Tongue (tissue), 2 donors: ENCODE data around the gene TP53INP2.

DNA sequence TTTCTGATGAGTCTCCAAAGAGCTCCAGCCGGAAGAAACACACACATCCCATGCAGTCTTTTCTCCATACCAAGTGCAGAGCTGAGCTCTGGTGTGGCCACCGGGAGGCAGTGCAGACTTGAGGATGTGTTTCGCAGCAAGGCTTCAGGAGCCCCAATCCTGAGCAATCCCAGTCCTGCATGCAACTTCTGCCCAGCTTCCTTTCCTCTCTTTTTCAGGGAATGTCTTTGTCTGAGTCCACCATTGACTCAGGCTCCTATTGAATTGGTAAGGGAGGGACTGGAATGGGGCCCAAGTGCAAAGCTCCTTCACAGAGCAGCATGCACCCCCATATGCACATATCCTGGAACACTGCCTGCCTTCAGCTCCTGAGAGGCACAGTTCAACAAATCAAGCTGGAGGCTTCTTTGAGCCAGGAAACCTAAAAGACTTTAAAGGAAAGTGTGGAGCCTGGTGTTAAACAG lies 50.5 kb upstream of the ASIP start:
- RAMPAGE, long total RNA = no peak

DNA sequence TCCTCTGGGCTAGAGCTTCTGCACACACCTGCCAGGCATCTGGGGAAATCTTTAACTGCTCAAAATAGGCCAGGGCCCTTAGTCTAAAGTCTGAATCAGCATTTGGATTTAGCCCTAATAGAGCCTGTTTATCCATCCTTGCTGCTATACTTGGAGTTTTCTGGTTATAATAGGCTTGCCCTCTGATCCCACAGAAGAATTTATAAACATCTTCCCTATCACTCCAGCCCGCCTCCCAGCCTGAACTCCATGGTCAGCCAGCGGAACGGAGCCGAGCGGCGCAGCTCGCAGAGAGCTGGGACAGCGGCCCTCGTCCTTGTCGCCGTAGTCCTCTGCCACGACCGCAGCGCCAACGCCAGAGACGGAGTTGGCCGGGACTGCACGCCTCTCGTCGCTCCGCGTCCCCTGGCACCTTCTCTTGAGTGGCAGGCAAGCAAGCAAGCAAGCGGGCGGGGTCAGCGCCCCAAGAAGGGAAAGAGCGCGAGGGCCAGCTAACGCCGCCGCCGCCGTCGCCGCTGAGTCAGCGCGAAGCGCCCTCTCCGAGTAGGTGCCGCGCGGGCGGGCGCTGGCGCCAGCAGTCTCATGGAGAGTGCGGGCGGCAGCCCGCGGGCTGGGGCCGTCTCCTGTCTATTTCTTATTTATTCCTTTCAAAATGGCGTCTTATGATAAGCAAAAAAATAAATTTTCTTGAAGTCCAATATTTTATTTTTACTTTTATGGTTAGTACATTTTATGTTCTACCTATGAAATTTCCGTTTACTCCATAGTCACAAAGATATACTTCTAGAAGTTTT lies 25.3 kb upstream of the ASIP start:
- RAMPAGE, long total RNA = no peak

- RAMPAGE, long total RNA = no peak
These were observed 3.8 kb downstream of the AHCY start for GRCh38 chr20:34299172-34300011.

GRCh38 chr20:34402874-34403282 lies 39.8 kb downstream of the ITCH start:
- RAMPAGE, long total RNA = no peak

- RAMPAGE, long total RNA = no peak
These were observed 46.5 kb downstream of the MAP1LC3A start for GRCh38 chr20:34604779-34605670.

GRCh38 chr20:34704220-34705261 lies at the start of gene TP53INP2:
TP53INP2 (plus strand) TSS chr20:34704344.
- RAMPAGE, long total RNA = no peak

- RAMPAGE, long total RNA = no peak
These were observed 7.5 kb downstream of the TP53INP2 start for GRCh38 chr20:34711542-34712081.

GRCh38 chr20:34713721-34714099 lies 9.6 kb downstream of the TP53INP2 start:
- RAMPAGE, long total RNA = no peak

GRCh38 chr20:34824125-34824561 lies 1.3 kb downstream of the NCOA6 start:
- RAMPAGE, long total RNA = no peak

GRCh38 chr20:34945821-34946146 lies 9.8 kb downstream of the GSS start:
- RAMPAGE, long total RNA = no peak

DNA sequence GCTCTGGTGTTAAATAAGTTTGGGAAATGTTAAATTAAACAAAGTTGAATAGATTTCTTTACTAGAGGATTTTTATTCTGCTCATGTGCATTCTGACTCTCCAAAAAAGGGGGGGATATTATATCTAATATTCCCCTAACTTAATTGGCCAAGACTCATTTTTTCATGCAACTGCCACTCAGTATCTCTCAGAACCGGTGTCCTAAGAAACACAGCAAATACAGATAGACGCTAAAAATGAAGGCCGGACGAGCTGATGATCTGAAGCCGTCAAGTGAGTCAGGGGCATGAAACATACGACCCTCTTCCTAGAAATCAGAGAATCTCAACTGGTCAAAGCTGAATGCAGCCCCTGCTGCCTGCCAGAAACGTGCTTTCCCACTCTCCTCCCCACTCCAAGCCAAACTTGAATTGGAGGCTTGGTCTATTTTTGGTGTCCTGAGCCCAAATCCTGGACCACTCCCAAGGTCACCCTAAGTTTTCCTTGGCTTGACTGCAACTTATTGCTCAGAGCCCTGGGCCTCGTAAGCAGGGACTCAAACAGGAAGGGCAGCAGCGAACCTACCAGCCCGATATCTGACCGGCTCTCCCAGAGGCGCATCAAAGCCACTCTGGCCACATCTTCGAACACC lies 12.8 kb downstream of the EDEM2 start:
- RAMPAGE, long total RNA = no peak

DNA sequence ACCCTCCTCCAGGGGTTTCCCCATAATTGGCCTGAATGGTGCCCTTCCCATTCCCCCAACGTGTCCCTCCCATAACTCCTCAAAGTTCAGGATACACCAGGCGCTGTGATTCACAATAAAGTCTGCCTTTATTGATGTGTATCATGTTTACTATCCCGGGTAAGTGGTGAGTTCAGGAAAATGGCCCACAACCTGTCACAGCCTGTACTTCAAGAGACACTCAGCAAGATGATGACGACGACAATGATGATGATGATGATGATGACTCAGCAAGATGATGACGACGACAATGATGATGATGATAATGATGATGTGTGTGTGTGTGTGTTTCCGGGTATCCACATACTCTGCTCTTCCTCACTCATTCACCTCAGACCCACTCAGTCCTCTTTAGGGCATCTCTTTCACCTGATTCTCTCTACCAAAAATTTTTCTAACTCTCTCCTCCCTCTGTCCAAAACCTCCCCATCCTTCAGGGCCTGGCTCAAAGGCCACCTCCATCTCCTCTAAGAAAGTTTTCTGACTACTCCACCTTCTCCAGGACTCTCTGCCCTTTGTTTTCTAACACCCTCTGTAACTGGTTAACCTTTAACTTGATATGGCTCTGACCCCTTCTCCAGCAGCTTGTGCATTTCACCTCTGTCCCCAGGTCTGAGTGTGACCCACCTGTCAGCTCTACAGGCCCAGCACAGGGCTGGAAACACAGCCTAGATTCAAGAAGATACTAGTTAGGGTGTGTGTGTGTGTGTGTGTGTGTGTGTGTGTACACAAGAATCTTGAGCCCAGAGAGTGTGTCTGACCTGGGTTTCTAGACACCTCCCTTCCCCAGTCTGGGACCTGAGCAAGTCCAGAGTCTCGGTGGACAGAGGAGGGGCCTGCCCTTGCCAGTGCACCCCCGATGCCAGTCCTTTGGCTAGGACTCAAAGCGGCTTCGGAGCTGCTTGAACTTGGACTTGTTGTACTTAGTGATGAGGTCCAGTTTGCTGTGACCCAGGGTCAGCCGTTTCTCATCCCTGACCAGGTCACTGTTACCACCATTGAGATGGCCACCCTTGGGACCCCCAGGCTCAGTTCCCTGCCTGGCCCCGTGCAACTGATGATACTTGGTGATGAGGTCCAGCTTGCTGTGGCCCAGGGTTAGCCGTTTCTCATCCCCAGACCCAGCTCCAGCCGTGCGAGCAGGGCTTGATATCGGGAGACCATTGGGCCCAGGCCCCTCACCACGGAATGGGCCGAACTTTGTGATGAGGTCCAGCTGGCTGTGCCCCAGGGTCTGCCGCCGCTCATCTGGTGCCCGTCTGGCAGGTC lies 1.5 kb upstream of the EIF6 start:
- RAMPAGE, long total RNA = no peak

DNA sequence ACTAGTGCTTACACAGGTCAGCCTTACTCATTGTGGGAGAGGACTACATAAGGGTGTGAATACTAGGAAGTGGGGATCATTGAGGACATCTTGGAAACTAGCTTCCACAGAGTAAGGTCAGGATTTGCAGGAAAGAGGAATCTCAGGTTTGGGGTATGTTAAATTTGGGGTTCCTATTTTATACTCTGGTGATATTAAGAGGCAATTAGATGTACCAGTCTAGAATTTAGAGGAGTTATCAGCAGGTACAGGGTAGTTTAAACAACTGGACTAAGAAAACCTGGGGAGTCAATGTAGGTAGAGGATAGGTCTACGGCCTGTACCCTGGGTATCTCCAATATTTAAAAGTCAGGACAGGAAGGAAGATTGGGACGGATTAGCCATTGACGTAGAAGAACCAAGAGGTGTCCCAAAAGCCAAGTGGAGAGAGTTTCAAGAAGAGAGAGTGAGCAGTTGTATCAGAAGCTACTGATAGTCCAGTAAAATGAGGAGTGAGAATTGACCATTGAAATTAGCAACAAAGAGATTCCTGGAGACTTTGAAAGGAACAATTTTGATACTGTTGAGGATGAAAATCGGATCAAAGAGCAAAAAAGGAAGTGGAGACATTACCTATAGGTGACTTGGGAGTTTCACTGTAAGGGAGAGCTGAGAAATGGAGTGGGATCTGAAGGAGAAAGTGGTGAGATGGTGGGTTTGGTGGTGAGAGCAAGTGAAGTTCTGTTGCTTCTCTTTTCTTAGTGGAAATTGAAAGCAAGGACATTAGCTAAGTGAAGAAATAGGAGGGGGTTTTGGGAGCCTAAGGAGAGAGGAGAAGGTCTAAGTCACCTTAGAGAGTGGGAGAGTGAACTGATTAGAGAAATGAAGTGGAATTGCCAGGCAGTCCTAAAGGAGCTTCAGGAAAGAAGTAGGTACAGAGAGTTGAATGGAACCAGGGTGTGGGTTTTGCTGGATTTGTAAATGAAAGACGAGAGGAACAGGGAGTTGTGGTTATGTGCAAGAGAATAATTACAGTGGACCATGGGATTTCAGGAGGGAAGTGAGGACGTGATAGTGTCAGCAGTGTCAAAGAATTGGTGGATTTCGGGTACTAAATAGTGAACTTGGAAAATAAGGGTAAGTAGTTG lies 4.1 kb downstream of the ERGIC3 start:
- RAMPAGE, long total RNA = no peak

GRCh38 chr20:35611453-35611890 lies 4.2 kb upstream of the SPAG4 start:
- RAMPAGE, long total RNA = no peak

DNA sequence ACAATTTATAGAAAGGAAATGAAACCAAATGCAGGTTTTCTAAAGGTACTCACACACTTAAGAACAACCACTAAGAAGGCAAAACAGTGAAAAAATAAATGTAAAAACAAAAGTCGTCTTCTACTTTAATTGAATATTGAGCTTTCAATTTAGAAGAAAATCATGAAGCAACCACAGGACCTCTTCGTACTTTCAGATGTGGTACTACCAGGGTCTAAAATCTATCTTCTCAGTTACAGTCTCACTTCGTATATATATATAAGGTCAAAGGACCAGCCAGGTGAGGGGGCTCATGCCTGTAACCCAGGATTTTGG lies 12.3 kb downstream of the ROMO1 start:
- RAMPAGE, long total RNA = no peak

GRCh38 chr20:35713227-35714063 lies 14.2 kb downstream of the ROMO1 start:
- RAMPAGE, long total RNA = no peak

GRCh38 chr20:35721152-35721437 lies 21.0 kb downstream of the RBM39 start:
- RAMPAGE, long total RNA = no peak

- RAMPAGE, long total RNA = no peak
These were observed 9.4 kb downstream of the RBM39 start for GRCh38 chr20:35732463-35733212.

DNA sequence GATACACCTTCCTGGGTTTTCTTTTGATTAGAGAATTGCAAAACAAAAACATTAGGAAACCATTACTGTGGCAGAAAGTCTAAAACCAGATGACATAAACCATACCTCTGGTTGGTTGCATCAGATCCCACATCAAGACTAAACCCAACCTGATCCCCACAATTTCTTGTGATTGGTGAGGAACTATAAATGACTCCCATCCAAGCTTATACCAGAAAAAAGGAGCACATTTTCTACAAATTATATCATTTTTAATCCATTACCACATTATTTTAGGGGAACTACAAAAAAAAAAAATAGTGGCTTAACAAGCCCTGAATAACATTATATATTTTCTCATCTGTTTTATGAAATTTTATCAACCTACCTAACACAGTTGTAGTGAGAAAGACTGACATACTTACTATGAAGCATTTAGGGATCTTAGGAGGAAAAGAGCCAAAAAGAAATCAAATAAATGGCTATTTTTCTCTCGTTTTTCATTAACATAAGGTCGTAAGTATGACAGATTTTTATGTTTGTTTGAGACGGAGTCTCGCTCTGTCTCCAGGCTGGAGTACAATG lies 5.8 kb downstream of the RBM39 start:
- RAMPAGE, long total RNA = no peak

DNA sequence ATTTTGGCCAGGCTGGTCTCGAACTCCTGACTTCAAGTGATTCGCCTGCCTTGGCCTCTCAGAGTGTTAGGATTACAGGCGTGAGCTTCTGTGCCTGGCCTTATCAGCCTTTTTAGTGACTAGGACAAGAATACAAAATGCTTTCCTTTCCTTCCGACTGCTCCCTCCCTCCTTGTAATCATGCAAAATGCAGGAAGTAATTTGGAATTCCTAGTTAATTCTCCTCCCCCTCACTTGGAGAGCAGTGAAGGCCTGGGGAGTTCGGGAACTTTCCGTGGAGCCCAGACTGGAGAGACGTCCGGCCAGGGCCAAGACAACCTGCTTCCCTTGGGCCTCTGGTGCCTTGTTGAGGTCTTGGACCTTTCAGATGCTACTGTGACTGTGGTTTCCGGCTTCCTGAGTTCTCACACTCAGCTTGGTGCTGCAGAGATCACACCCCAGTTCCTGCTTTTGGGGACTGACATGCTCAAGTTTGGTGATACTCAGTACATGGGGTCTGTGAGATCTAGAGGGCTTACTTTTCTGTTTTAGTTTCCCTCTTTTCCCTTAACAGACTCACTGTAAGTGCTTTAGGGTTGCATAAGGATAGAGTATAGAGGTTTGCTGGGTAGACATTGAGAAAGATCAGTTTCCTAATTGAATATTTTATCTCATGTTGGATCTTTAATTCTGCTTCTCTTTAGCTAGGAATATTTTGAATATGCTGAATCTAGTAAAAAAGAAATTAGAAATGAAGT lies 3.8 kb upstream of the PHF20 start:
- RAMPAGE, long total RNA = no peak